ENCODE measurements around the gene TRIM15.

- PRO-cap = no peak
Measured at GRCh38 chr6:30143986-30144190, 7.9 kb downstream of the TRIM40 start.

DNA sequence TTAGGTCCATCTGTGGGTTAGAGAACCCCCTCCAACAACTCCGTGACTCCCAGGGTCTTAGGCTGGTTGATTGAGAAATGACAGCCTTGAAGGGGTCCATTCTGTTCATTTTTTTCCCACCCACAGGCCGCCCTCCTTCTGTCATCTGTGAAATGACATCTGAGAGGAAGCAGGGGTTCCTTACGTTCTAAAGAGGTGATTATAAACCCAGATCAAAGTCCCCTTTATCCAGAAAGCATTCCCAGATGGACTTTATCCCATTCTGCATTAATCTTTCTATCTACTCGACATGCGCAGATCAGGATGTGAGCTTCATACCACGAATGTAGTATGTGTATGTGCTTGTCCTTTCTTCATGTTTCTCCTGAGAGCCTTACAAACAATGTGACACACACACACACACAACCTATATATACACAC is 5.9 kb downstream of the TRIM10 start:
- PRO-cap = no peak

DNA sequence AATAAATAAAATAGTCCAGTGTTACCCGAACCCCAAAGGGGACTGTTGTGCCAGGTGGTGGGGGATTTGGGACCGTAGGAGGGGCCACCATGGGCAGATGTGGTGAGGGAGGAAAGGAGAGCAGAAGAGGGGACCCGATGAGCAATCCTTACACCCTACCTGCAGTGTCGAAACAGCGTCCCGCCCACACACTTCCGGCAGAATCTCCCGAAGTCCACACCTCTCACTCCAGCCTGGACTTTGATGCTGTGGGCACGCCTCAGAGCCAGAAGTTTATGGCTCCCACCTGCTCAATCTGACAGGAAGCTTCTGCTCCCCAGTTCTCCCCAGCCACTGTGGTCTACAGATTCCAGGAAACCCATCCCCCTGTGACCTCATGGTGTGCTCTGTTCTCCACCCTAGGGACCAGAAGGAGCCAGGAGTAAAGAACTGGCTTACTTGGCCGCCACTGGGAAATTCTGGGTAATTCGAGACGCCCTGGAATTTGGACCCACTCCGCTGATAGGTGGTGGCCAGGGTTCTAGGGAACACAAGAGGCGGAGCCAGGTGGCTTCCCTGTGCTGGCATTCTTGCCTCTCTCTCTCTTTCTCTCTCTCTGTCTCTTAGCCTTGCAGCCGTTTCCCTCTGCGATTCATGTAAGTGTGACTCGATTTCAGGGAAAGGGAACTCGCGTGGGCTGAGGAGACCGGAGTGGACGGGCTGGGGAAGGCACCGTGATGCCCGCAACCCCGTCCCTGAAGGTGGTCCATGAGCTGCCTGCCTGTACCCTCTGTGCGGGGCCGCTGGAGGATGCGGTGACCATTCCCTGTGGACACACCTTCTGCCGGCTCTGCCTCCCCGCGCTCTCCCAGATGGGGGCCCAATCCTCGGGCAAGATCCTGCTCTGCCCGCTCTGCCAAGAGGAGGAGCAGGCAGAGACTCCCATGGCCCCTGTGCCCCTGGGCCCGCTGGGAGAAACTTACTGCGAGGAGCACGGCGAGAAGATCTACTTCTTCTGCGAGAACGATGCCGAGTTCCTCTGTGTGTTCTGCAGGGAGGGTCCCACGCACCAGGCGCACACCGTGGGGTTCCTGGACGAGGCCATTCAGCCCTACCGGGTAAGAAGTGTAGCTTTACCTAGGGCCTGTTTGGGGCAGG is at the start of gene TRIM15:
Gene TRIM15 (plus strand): TSS at position 578 of the 1,137 bp plus-strand sequence.
- PRO-cap = no peak

GRCh38 chr6:30213911-30214945 is 1.0 kb upstream of the TRIM26 start:
- PRO-cap = bidirectional peak, plus-strand start at chr6:30214242, minus-strand start at chr6:30214177; unidirectional peak, minus-strand start at chr6:30214575

DNA sequence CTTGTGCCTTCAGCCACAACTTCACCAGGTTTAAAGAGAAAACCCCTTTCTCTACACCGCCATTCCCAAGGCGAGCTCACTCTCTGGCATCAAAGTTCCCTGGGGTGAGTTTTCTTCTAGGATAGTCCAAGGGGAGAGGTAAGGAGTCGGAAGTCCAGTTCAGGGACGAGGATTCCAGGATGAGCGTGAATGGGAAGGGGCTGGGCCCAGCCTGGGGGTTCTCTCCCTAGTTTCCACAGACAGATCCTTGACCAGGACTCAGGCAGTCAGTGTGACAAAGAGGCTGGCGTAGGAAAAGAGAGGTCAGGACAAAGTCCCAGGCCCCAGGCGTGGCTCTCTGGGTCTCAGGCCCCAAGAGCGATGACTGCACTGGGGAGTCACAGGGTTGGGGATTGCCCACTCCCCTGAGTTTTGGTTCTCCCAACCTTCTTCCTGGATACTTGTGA is 45.9 kb upstream of the TRIM26 start:
- PRO-cap = bidirectional peak, plus-strand start outside the sequence, minus-strand start at position 339 of the sequence

- PRO-cap = no peak
Measured at GRCh38 chr6:30305945-30306772, 20.6 kb upstream of the TRIM39 start.

DNA sequence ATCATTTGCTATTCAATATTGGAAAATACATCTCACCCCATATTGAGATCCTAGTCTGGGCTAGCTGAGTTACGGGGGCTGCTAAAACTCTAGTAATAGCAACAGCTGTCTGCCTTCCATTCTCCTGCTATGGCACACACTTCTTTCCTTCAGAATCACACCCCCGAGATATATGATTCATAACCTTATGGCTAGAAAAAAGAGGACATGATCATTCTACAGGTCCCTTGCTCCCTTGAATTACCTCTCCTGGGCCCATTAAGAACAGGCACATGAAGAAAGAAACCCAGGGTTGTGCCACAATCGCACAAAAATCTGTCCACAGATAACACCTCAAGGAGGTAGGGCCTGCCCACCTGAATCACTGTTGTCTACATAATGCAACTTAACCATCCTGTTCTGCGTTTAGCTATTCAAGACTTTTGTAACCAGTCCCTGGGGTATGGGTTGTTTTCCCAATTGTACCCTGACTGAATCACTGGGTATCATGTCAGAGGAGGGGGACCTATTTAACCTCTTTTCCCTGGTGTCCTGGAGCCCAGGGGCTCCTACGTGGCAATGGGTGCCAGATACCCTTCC is 19.6 kb upstream of the TRIM39 start:
- PRO-cap = no peak

- PRO-cap = no peak
Measured at GRCh38 chr6:30342274-30343011, 2.5 kb upstream of the RPP21 start.

DNA sequence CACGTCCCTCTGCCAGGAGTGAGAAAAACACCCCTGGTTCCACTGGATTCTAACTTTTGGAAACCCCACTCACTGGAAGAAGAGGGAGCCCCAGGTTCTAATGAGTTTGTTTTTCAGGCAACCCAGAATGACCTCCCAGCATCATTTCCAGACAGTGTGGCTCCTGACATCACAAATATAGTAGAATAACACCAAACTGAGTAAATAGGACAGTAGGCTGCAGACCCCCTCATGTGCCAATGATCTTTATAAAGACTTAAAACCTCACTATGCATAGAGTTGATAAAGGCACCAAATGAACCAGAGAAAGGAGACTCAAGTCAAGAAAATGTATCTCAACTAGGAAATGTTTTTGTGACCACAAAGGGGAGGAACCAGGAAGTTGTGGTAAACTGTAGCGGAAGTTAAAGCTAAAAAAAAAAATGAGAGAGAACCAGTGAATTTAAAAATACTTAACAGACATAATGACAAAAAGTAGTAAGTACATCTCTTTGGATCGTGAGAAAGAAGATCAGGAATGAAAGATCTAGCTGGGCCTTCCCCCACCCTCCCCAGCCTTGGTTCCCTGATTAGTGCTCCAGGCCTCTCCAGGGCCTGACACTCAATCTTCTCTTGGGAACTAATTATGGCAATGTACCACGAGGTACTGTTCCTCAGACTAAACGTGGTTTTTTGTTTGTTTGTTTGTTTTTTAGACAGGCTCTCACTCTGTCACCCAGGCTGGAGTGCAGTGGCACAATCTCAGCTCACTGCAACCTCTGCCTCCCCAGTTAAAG is 19.9 kb downstream of the HLA-E start:
- PRO-cap = no peak

- PRO-cap = no peak
Measured at GRCh38 chr6:30562310-30562767, 5.2 kb downstream of the PRR3 start.

DNA sequence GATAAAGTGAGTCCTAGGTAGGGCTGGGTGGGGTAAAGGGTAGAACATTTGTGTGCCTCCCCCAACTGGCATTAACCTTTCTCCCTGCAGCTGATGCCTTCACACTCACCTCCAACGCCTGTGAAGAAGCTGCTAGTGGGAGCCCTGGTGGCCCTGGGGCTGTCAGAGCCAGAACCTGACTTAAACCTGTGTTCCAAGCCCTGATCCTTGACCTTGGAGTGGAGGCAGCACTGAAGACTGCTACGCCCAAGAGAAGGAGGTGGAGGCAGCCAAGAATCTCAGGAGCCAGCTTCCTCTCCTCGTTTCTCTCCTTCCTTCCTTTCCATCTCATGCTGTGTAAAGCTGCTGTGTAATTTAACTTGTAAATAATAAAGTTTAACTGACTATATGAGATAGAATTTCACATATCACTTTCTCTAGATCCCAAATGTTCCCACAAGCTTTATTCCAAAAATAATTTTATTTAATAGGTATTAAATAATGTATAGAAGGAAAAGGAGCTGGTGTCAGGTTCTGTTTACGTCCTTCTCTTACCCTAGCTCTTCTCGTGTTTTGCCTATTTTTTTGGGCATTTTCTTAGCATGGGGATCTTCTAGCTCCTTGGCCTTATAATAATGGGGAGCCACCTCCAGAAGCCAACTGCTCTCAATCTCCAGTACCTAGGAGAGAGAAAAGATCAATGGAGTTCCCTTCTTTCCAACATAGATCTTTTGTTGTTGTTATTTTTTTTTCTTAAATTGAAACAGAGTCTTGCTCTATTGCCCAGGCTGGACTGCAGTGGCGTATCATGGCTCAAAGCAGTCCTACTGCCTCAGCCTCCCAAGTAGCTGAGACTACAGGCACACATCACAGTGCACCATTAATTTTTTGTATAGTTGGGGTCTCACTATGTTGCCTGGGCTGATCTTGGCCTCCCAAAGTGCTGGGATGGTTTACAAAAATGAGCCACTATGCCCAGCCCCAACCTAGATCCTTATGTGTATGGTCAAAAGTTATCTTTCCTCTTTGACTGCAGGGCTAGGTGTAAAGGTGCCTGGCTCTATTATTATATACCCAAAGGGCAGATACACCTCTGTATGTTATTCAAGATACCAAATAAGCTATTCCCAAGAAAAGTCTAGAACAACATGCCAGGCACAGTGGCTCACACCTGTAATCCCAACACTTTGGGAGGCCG is 6.2 kb downstream of the C6orf136 start:
- PRO-cap = no peak

DNA sequence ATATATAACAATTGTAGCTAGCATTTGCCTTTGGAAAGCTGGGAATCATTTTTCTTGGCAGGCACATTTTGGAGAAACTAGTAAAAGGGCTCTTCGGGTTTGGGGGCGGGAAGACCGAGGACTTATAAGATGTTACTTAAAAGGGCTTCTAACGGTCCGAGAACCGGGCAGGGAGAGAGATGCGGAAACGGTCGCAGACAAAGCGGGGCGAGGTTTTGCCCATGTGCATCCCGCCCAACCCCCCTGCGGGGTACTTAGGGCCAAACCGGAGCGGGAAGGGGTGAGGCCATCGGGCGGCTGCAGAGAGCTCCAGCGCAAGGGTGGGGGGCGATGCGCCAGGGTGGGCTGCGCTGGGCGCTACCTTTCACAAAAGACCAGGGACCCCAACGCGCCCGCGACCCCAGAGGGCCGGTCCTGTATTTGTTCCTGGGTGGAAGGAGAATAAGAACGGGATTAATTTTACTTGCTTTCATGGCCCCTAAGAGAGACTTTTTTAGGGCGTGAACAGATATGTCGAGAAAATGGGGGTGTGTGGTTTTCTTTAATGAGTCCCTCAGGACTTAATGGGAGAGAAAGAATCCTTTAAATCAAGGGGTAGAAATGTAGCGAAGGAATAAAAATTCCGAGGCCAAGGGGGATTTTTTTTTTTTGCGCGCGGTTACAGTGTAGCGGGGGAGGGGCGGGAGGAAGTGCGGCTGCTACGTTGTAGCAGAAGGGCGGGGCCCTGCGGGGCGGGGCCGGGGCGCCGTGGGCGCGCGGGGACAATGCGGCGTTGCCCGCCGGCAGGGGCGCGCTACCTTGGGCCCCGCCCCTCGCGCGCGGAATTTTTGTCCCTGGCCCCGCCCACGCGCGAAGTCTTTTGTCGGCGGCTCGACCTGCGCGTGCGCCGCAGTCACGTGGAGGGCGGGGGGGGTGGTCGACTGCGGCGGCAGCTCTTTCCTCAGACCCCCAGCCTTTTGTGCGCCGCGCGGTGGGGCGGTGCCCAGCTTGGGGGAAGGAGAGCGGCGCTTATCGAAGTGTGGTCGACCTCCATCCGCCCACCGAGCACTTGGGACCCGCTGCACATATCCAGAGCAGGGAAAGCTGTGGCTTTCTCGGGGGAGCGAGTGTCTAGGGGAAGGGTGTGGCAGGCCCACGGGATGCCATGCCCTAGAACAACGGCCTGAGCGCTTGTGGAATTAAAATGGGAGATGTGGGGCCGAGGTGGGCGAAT is 950 bp downstream of the TUBB start:
- PRO-cap = bidirectional peak, plus-strand start at position 263 of the sequence, minus-strand start at position 245 of the sequence; unidirectional peak, plus-strand start at position 900 of the sequence

GRCh38 chr6:30727950-30728603 is 7.9 kb downstream of the TUBB start:
- PRO-cap = no peak

GRCh38 chr6:30793484-30794157 is 49.3 kb upstream of the IER3 start:
- PRO-cap = unidirectional peak, plus-strand start at chr6:30793998

DNA sequence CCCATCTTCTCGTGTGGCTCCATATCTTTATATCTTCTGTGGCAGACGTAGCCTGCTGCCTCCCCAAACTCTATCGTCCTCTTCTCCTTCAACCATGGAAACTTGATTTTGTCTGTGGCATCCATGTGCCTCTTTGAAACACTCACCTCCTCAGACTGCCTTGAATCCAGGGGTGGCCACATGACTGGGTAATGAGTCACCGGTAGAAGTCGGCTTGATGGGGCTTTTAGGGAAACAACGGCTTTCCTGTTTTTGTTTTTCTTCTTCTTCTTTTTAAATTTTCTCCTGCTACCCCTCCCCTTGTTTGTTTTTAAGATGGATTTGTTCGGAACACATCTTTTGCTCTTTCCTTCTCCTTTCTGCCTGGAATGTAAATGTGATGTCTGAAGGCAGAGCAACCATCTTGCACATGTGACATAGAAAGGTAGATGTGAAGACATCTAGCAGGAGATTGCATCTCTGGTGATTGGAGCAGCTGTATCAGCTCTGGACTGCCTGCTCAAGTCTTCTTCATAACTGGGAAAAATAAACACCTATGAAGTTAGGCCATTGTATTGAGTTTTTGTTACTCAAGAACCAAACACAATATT is 70.0 kb upstream of the DDR1 start:
- PRO-cap = bidirectional peak, plus-strand start at position 217 of the sequence, minus-strand start at position 135 of the sequence

DNA sequence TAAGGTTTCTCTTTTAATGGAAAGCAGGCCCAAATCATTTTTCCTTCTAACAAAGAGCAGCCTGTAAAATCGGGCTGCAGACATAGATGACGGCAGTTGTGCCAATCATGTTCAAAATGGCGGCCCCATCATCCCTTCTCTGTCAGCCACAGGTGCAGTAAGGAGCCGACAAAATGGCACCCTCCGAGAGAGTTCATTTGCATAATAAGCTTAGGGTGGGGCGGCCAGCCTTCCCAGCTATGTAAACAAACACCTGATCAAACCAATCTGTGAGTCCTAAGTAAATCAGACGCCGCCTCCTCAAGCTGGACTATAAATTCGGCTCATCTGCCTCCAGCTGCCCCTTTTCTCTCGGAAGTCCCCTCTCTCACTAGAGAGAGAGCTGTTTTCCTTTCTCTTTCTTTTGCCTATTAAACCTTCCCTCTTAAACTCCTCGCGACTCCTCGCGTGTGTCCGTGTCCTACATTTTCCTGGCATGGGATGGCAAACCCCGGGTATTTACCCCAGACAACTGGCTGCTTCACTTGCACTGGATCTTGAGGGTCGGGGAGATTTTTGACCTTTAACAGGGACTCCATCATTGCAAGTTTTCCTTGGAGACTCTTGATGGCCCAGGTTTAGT is 8.9 kb upstream of the DDR1 start:
- PRO-cap = no peak

DNA sequence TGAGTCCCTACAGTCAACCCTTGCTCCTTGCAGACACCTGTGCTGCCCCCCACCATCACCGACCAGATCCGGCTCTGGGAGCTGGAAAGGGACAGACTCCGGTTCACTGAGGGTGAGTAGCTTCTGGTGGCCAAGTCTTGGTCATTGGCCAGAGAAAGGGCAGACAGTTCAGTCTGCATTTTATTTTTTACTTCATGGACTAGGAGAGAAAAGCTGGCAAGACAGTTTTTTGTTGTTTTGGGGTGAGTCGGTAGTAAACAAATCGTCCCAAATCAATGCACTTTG is 820 bp upstream of the VARS2 start:
- PRO-cap = no peak

GRCh38 chr6:31117383-31118241 is 2.6 kb downstream of the CDSN start:
- PRO-cap = no peak

DNA sequence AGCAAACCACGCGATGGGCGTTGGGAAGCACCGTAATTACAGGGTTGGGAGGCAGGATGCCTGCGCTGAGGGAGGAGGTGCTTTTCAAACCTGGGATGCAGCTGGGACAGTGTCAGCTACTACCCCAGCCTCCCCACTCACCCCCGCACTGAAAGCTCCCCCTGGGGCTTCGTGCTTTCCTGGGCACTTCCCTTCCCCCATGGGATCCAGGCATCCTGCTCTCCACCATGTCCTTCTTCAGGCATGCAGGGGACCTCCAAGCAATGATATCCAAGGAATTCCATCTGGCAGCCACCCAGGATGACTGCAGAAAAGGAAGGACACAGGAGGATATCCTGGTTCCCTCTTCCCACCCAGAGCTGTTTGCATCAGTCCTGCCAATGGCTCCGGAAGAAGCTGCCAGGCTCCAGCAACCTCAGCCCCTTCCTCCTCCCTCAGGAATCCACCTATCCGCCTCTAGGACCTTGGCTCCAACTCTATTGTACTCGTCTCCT is 581 bp upstream of the PSORS1C2 start:
- PRO-cap = no peak

DNA sequence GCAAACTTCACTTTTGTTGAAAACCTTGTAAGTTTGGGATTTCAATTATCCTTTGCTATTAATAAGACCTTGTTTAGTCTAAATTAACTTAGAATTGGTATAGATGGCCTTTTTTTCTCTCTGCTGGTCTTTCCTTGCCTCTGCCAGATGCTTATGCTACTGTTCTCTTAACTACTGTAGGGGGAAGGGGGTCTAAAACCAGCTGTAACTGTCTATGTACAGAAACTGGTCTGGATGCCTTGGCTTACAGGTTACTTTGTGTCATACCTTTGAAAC is 14.8 kb upstream of the POU5F1 start:
- PRO-cap = no peak